A172 (cell line): Measurements from ENCODE around the gene APIP.

DNA sequence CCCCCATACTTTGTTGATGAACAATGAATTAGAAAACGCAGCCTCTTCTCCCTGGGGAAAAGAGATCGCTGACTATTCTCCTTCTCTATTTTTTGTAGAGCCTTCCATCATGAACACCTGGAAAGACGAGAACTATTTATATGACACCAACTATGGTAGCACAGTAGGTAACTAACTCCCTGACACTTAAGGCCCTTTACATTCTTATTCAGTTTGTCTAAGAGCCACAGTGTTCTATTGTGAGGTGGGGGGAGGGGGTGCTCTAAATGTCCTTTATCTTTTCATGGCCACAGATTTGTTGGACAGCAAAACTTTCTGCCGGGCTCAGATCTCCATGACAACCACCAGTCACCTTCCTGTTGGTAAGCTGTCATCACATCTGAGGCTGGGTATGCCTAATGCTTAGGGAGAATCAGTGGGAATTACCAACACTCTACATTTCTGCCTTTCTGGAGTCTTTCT is 30.6 kb downstream of the EHF start:
- RAMPAGE, long total RNA: no peak

- RAMPAGE, long total RNA: no peak
Observed at GRCh38 chr11:34809534-34810174, 106.5 kb downstream of the APIP start.

- RAMPAGE, long total RNA: no peak
Observed at GRCh38 chr11:34824543-34824877, 91.7 kb downstream of the APIP start.

DNA sequence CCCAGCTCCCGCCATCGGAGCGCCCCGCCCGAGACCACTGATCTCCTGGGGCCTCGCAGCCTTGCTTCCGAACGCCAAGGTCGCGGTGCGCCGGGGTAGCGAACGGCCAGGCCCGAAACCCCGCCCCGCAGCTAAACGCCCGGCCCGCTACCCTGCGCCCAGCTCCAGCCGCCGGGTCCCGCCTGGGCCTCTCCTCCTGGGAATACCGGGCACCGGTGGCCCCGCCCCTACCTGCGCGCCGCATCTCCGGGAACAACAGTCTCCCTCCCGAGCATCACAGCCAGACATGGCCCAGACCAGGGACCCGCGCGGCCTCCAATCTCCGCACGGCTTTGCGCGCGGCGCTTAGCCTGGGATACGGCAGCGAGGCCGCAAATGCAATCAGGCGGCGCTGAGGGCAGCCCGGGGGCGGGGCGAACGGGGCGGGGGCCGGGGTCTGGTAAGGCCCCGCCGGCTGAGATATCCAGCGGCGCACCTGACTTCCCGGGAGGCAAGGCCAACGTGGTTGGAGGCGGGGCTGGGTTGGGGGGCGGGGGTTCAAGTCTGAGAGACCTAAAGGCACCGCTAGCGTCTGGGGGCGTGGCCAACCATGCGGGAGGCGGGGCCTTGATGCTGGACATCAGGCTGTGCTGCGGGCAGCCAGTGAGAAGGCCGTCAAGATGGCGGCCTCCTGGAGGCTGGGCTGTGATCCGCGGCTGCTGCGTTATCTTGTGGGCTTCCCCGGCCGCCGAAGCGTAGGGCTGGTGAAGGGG is at the start of gene APIP:
TSS of gene APIP (minus strand) at position 383 of the 752 bp plus-strand sequence.
- RAMPAGE, long total RNA: start-site peak on the minus strand centred at position 362 of the sequence, 76 bp wide, 481 and 272 reads in 2 replicates

- RAMPAGE, long total RNA: no peak
Observed at GRCh38 chr11:34977680-34978049, 61.2 kb downstream of the PDHX start.

DNA sequence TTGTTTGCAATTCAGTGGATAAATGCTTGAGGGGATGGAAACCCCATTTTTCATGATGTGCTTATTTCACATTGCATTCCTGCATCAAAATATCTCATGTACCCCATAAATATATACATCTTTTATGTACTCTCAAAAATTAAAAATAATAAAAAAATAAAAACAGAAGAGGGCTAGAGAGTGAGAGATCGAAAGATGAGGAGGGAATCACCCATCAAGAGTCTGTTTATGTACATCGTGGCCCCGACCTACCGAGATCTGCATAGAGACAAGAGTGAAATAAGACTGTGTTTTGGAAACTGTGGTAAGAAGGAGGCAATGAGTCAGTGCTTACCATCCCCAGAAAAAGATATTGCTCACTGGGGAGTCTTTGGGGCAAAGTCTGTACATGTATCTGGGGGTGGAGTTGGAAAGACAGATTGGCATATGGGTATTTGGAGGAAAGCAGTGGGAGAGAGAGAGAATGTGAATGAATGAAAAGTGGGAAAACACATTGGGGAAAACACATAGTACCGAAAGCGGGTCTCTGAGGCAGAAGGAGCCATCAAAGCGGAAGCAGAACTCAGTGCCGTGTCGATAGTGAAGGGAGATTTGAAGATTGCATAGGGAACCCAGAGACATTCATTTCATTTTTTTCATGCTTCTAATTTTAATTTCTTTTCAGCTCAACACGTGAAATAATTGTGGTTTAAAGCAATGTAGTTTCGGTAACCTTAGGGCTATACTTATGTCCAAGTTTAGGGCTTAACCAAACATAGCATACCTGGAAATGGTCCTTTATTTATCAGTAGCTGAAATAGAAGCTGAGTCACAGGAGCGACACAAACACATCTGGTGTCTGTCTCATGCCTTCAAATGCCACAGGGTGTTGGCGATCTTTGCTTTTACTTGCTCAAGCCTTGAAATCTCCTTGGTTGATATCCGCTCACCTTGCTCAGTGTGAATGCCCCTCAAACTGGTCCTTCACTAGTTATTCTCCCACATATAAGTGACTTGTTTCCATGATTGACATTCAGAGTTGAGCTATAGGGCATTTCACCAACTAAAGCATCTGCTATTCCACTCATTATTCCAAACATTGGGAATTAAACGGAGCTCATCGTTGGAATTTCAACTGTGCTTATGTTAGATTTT is 98.6 kb upstream of the CD44 start:
- RAMPAGE, long total RNA: no peak

GRCh38 chr11:35083110-35084412 is 55.4 kb upstream of the CD44 start:
- RAMPAGE, long total RNA: no peak

DNA sequence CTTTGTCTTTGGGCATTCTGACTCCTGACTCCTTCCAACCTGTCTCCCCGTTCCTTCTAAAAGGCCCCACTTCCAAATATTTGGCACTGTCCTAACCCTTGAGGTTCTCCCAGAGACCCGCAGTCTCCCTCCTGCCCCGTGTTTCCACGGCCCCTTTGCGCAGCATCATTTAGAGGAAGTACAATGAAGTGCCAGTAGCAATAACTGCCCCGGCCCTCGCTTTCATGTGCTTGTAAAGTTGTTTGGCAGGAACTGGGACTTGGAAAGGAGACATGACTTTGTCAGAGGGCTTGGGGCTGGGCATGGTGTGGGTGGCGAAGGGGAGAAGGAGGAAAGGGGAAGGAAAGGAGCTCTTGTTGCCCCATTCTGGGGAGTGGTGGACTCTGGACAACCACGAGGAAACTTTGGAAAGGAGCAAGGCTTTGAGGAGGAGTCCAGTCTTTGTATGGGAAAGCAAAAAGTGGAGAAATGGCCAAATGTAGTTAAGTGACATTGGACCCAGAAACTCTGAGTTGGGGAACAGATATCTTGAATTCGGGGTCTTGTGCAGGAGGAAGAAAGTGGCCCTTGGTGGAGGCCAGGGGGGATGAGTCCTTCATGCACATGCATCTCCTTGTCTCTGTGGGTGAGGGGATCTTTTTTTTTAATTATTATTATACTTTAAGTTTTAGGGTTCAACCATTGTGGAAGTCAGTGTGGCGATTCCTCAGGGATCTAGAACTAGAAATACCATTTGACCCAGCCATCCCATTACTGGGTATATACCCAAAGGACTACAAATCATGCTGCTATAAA is 2.8 kb downstream of the CD44 start:
- RAMPAGE, long total RNA: no peak

GRCh38 chr11:35143330-35143662 is 4.3 kb downstream of the CD44 start:
- RAMPAGE, long total RNA: no peak

DNA sequence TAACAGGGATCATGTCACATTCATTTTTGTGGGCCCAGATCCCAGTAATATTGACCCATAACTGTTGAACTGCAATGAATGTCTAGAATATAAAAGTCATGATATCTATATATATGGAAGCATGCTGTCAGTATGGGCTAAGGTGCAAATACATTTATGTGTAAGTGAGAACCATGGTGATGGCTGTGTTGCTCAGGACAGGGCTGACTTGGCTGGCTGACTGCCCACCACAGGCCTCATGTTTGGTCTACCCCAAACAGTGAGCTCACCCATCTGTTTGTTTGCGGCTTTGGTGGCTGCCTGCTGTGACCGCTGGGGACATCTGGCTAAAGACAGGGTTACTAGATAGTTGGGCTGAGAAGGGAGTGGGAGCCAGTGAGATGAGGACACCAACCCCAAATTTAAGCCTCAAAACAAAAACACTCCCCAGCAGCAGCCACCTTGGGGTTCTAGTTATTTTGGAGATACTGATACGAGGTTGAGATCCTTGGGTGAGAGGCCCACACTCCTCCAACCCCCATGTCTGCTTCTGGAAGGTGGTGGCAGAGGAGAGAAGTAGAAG is 6.3 kb downstream of the CD44 start:
- RAMPAGE, long total RNA: no peak

DNA sequence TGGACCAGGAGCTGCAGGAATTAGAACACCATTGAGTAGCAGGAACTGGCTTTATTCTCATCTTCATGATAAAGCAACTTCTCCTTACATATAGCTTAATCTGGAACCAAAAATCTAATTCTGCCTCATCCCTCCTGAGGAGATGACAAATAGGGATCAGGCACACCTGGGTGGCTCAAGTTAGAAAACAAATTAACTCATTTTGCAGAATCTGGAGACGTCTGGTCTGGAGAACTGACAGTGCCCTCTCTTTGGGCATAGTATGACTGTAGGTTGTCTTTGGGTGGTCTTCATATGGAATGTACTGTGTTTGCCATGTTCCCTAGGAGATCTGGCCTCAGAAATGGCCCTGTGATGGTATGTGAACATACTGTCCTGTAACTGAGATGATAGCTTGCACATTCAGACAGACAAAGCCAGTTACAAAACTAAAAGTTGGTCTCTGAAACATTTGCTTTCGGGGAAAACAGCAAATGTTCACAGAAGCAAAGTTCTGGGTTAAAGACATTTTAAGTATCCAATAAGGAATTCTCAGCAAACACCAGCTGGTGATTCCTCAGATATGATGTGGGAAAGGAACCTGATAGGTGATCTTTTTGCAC is 29.6 kb downstream of the CD44 start:
- RAMPAGE, long total RNA: no peak

- RAMPAGE, long total RNA: no peak
Observed at GRCh38 chr11:35345158-35345815, 74.1 kb downstream of the SLC1A2 start.

GRCh38 chr11:35419877-35420617 is 689 bp upstream of the SLC1A2 start:
- RAMPAGE, long total RNA: no peak

GRCh38 chr11:35812674-35813232 is 131.1 kb upstream of the LDLRAD3 start:
- RAMPAGE, long total RNA: no peak

DNA sequence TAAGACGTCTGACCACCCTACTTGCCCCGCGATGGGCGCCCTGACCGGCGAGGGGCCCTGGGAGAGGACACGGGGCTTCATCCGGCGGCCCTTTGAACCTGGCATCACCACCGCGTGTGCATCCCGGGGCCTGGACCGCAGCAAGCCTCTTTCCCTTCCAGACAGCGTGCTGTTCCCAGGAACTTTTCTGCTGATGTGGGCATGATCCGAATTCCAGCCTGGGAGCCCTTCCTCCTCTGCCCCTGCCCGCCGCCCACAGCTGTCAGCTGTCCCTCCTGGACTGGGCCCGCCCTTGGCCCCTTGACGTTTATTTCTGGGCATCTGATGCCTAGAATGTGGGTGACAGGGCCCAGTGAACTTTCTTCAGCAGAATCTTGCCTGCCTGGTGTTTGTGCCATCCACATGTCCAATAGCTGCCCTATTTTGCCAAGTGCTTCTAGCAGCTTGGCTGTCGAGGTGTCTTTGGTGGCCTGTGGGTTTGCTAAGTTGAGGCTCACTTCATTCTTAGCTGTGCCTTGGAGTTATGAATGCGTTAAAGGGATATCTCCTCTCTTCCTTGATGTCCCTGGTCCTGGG is 993 bp downstream of the LDLRAD3 start:
- RAMPAGE, long total RNA: no peak

- RAMPAGE, long total RNA: no peak
Observed at GRCh38 chr11:35971172-35972481, 27.8 kb downstream of the LDLRAD3 start.

- RAMPAGE, long total RNA: no peak
Observed at GRCh38 chr11:36288745-36289224, 439 bp downstream of the COMMD9 start.

GRCh38 chr11:36345608-36345952 is 49.5 kb downstream of the PRR5L start:
- RAMPAGE, long total RNA: no peak

GRCh38 chr11:36375867-36376870 is 80.1 kb downstream of the PRR5L start:
- RAMPAGE, long total RNA: no peak

GRCh38 chr11:36377945-36378355 is 81.9 kb downstream of the PRR5L start:
- RAMPAGE, long total RNA: no peak